Hair follicular keratinocyte (primary cell): Measurements from ENCODE around the genes XPR1, MR1 and CACNA1E.

- RAMPAGE, long total RNA = no peak
These were observed 39.8 kb downstream of the LHX4 start for GRCh38 chr1:180269958-180270267.

DNA sequence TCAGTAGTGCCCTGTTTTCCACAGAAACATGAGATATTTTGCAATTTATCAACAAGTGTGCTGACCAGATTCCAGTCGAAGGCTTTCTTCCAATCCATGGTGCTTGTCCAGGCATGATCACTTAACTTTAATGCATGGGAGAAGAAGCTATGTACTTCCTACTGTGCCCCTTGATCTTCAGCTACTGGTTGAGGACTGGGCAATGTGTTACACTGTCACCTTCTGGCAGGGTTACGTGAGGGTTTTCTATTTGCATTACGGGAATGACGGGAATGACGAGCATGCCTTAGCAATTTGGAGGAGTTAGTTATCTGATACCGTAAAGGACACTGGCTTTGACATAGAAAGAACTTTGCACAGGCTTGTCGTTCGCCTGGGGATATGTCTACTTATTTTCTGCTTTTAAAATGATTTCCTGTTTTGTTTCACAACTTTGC, 19.7 kb upstream of the ACBD6 start:
- RAMPAGE, long total RNA = no peak

DNA sequence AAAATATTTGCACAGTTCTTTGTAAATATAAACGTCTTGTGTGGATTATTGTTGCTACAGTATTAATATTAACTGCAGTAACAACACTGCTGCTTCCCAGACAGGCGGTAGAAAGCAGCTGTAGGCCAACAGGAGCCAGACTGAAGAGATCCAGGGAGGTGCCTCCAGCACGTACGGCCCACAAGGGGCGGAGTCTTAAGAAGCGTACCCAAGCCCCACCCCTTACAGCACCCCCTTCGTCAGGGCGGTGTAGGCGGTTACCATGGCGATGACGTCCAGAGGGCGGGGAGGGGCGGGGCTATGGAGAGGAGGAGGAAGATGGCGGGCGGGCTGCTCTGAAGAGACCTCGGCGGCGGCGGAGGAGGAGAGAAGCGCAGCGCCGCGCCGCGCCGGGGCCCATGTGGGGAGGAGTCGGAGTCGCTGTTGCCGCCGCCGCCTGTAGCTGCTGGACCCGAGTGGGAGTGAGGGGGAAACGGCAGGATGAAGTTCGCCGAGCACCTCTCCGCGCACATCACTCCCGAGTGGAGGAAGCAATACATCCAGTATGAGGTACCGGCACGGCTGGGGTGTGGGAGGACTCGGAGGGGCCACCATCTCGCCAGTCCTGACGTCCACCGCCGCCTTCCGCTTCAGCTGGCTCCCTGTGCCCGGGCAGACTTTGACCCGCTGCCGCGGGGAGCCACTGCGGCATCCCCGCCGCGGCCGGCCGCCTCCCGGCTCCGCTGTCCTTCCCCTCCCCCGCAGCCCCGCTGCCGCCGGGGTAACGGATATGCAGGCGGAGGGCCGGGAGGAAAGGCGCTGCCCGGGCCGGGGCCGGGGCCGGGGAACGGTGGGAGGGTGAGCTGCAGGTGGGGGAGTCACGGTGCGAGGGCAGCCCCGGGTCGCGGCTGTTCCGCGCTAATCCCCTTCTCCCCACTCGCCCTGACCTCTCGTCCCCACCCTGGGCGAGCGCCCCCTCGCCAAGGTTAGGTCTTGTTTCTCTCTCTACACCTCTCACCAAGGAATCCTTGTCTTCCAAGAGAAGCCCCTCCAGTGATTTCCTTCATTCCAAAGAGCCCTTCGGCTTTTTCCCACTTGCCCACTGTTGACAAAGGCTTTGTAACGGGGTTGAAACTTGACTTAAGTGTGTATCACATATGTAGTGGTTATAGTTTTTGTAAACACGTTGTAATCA, at the start of gene XPR1:
Gene XPR1 (plus strand): TSS at position 301 of the 1,174 bp plus-strand sequence.
- RAMPAGE, long total RNA = no peak

- RAMPAGE, long total RNA = no peak
These were observed 28.0 kb downstream of the KIAA1614 start for GRCh38 chr1:180940629-180941164.

DNA sequence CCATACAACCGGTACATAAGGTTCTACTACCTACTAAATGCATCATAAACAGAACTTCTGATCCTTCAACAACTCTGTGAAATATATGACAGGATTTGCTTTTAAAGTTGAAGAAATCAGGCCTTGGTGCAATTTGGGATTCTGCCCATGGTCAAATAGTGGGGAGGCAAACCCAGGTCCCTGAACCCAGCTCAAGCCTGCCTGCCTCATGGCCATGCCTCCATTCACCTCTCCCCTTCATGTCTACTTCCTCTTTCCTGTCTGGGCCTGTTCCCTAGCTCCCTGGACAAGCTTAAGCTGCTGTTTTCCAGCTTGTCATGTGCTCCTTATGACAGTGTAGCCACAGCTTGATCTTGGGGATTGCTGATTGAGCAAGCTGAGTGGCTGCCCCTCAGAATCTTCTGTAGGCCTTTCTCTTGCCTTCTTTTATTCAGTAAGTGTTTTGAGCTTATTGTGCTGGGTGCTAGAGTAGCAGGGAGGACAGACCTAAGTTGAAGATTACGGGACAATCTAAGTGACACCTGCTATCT, 686 bp upstream of the MR1 start:
- RAMPAGE, long total RNA = no peak

GRCh38 chr1:181033562-181034651, at the start of gene MR1:
TSS of gene MR1 (plus strand) at chr1:181033983.
- RAMPAGE, long total RNA = no peak

- RAMPAGE, long total RNA = no peak
These were observed 13.5 kb downstream of the IER5 start for GRCh38 chr1:181101911-181102392.

GRCh38 chr1:181151666-181152515, 63.4 kb downstream of the IER5 start:
- RAMPAGE, long total RNA = no peak

DNA sequence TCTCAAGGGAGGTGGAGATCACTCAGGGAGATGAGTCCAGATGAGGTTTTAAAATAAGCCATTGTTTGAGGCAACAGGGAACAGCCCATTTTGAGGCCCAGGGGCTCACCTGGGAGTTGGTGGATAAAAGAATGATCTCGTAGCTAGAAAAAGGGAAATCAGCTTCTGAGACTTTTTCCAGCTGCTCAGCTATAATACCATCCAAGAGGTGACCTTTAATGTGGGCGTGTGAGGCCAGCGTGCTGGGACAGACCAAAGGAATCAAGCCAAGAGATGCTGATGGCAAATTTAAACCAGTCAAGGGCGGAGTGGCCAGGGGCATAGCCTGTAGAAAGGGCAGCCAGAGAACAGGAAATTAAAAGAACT, 132.5 kb downstream of the IER5 start:
- RAMPAGE, long total RNA = no peak

- RAMPAGE, long total RNA = no peak
These were observed at the start of gene CACNA1E for GRCh38 chr1:181483429-181483750. TSS of gene CACNA1E (plus strand) at chr1:181483517.

GRCh38 chr1:182088026-182088755, 26.7 kb upstream of the ZNF648 start:
- RAMPAGE, long total RNA = no peak

DNA sequence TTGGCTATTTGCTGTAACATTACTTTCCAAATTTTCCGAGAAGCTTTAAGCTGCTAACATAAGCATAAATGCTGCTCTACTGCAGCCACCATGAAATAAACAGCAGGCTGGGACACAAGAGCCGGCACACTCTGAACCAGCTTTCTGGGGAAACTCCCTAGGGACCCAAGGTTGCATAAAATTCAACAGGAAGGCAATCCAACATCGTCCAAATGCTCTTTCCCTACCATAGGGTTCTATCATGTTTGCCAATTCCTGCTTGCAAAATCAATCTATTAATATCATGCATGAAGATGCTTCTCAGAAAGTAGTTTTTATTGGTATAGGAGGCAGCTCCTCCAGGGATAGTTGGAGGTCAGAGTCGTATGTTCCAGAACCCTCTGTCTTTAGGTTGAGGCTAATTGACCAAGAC, 136.1 kb upstream of the ZNF648 start:
- RAMPAGE, long total RNA = no peak

DNA sequence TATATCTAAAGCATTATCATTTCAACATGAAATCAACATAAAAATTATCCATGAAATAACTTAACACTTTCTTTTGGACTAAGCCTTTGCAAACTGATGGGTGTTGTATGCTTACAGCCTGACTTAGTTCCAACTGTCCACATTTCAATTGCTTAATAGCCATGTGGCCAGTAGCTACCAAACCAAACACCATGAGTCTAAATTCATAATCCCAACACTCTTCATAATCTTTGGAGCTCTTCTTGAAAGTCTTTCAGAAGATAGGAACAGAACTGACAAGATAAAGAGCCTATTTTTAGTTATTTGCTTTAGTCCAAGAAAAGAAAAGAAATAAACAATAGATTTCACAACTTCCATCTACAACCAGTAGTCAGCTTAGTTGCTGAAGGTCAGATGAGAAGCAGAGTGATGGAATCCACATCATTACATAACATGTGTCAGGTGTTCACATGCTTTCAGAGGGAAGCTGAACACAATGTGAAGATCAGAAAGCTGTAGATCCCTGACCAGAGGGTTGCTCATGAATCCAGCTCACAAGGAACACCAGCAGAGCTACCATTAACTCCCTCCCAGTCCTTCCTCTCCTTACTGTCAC, 144.0 kb upstream of the ZNF648 start:
- RAMPAGE, long total RNA = no peak

DNA sequence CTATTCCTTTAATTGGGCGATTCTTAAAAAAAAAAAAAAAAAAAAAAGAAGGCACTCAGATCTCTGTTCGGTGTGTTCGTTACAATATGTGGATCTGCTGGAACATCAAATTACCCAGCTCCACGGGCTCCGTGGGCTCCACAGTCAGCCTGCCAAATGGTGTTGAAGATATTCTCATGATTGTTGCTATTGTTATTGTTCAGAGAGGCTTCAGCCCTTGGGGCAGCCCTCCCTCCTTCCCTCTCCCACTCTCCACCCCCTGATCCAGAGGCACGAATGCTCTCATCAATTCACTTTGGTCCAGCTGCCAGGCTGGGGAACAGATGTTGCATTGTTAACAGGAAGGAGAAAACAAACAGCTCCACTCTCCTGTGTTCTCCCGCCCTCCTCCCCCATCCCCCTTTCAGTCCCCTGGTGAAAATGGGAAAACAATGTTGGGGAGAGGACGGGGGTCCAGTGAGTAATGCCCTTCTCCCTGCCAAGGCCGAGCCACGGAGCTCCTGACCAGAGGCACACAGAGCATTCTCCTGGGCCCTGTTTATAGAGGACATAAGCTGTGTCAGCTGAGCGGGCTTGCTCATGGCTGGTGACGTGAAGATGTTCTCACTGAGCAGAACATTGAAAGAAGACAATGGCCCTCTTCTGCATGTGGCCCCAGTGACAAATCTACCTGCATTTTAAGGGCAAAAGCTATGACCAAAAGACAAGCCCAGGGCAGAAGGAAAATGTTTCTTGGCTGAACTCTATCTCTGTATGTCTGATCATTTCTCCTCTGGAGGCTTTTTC, 111.8 kb downstream of the GLUL start:
- RAMPAGE, long total RNA = no peak

- RAMPAGE, long total RNA = no peak
These were observed 1.2 kb downstream of the GLUL start for GRCh38 chr1:182390212-182390889.

GRCh38 chr1:182396633-182397185, 3.8 kb downstream of the TEDDM1 start:
- RAMPAGE, long total RNA = no peak

- RAMPAGE, long total RNA = no peak
These were observed 11.4 kb upstream of the RGS16 start for GRCh38 chr1:182615638-182615991.

DNA sequence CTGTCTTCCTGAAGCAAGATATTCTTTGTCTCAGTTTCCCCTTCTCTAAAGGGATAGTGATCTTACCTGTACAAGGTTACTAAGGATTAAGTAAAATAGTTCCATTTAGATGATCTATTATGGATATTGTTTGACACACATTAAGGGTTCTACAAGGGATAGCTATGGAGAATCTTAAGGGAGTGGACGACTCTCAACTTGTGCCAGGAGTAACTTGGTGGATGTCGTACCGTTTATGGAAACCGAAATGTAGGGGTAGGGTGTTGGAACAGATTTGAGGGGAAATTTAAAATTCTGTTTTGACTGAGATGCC, 1.4 kb downstream of the DHX9 start:
- RAMPAGE, long total RNA = no peak

GRCh38 chr1:182875649-182876772, 36.9 kb downstream of the DHX9 start:
- RAMPAGE, long total RNA = no peak

DNA sequence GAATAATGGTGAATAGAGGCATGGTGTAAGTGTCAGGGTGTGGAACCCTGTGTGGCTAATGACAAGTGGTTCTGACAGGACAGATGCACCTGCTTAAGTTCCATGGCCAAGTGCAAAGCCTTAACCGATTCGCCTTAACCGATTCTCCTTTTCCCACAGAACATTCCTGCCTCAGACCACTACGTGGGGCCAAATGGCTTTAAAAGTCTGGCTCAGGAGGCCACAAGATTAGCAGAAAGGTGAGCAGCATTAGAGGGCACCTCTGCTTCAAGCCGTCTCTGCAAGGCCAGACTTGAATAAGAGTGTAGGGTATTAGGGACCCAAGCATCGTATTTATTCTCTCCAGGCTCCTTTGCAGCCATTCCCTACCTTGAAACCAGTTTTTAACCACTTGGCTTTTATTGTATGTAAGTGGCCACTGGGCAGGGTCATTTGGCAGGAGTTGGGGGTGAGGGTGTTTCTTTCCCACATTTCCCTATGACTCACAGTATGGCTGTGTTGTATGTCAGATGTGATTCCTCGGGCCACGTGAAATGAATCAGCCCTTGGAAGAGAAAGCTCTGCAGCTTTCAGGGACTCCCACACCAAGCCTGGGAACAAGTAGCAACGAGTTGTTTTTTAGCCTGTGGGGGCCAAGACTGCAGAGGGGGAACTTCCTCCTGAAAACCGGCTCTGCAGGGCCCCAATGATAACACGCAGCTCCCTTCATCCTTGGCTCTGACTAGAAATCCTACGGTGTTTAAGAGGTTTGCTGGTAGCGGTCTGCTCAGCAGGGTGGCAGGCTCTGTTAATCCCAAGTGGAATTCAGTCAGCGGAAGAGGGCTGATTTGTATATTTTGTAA, 48.4 kb downstream of the LAMC2 start:
- RAMPAGE, long total RNA = no peak